Cardiac atrium fibroblast (primary cell): ENCODE results near the genes CLEC12B, OLR1, KLRC4, KLRC3, TAS2R13 and SMIM10L1.

GRCh38 chr12:10010392-10010965 is at the start of gene CLEC12B:
Gene CLEC12B, plus strand, starts transcription at chr12:10010627.
- RAMPAGE, long total RNA, result no peak

- RAMPAGE, long total RNA, result no peak
Measured at GRCh38 chr12:10052215-10052925, 21.9 kb downstream of the CLEC9A start.

DNA sequence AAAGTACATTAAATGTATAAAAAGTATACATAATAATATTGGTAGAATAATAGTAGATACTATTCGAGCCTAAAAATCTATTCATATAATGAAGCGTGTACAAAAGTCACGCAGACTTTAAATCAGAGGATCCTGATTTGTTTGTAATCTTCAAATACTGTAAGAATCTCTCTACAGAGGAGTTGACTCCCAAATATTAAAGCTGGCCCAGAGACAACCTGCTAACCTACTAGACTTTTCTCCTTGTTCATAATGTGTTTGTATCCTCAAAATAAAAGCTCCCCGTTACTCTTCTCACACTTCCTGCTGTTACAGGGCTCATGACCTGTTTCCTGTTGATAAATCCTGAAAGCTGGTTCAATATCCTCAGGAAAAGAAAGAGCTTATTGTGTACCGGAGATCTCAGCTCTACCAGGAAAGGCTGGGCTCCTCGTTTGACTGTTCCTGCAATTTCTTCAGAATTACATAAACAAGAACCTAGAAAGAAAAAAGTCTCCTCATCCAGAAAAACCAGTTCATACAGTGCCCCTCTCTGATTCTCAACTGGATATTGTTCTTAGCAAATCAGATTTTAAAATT is 30.9 kb downstream of the CLEC1A start:
- RAMPAGE, long total RNA, result no peak

GRCh38 chr12:10093084-10093400 is 5.7 kb downstream of the CLEC1A start:
- RAMPAGE, long total RNA, result no peak

DNA sequence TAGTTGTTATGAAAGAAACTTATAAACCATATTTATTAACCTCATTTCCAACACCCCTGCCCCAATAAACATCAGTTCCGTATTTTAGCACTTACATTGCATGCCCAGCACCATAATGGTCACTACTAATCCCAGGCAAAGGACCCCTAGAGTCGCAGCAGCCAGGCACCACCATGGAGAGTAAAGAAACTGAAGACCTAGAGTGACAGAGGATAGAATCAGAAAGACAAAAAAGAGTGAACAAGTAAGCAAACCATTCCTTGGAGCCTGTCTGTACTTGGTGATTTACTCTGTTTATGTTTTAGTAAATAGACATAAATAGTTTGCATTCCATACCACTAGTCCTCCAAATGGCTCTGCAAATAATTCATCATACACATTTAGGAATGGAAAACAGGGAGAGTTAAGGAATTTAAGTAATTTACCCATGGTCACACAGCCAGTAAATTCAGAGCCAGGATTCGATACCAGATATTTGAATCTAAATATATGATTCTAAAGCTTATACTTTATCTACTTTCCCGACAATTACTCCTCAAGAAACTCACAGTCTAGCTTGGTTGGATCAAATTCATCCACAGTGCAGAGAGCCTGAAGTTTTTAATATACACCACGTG is 2.8 kb downstream of the OLR1 start:
- RAMPAGE, long total RNA, result no peak

DNA sequence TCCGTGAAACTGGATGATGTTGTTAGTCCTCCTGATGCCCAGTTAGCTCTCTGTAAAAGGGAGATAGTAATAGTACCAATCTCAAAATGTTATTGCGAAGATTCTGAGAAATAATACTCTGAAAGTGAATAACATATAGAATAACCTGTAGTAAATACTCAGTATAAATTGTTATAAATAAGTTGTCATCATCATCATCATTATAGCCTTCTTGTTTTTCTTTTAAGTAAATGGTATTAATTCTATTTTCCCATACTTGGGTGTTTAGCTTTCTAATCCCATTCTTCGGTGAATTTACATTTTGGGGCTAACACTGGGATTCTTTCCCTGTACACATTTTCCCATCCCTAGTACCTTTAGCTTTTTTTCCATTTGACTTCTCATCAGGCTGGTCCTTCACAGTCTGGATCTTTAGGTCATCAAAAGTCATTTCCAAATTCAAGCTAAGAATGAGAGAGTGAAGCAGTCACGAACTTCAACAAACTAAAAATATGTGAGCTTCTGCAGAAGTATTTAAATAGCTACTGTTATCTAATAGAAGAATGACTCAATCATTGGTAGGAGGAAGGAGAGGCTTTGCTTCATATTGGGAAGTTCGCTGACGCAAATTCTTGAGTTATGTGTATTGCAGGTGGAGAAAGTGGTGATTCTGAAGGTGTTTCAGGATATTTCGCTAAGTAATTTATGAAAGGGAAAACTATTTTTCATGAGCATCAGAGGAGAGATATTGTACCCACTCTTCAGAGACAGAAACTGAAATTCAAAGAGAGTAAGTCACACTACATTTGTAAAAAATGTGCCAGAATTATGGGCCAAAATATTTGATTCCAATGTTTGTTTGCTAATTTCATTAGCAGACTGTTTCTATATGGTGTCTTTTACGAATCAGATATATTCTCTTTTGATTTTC is at the start of gene OLR1:
OLR1 (minus strand) TSS at position 485 of the 910 bp plus-strand sequence.
- RAMPAGE, long total RNA, result no peak

- RAMPAGE, long total RNA, result no peak
Measured at GRCh38 chr12:10213140-10214202, 794 bp downstream of the GABARAPL1 start.

DNA sequence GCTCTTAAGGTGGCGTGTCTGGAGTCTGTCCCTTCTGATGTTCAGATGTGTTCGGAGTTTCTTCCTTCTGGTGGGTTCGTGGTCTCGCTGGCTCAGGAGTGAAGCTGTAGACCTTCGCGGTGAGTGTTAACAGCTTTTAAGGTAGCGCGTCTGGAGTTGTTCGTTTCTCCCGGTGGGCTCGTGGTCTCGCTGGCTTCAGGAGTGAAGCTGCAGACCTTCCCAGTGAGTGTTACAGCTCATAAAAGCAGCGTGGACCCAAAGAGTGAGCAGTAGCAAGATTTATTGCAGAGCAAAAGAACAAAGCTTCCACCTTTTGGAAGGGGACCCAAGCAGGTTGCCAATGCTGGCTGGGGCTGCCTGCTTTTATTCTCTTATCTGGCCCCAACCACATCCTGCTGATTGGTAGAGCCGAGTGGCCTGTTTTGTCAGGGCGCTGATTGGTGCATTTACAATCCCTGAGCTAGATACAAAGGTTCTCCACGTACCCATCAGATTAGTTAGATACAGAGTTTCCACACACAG is 12.0 kb downstream of the GABARAPL1 start:
- RAMPAGE, long total RNA, result no peak

GRCh38 chr12:10364379-10365683 is 25.0 kb downstream of the KLRK1 start:
- RAMPAGE, long total RNA, result no peak

DNA sequence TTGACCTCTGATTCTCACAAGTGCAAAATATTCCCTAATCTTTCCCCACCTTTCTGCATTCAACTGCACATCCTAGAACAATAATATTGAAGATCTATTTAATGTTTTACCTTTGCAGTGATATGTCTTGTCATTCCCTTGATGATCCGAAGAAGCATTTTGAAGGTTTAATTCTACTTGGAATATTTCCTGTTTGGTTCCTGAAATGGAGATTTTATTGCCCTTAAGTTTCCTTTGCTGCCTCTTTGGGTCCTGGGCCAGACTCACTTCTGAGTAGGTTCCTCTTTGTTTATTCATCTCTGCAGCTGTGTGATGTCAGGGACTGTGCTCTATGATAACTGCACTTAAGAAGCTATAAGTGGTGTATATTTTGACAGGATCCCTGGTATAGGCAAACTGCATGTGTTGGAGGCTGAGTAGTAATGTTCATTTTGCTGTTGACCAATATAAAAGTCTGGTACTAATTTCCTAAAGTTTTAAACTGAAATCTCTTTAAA is at the start of gene KLRC4:
KLRC4 (minus strand) TSS at position 479 of the 497 bp plus-strand sequence.
- RAMPAGE, long total RNA, result no peak

- RAMPAGE, long total RNA, result no peak
Measured at GRCh38 chr12:10420228-10420646, at the start of gene KLRC3. Gene KLRC3, minus strand, starts transcription at chr12:10420595.

DNA sequence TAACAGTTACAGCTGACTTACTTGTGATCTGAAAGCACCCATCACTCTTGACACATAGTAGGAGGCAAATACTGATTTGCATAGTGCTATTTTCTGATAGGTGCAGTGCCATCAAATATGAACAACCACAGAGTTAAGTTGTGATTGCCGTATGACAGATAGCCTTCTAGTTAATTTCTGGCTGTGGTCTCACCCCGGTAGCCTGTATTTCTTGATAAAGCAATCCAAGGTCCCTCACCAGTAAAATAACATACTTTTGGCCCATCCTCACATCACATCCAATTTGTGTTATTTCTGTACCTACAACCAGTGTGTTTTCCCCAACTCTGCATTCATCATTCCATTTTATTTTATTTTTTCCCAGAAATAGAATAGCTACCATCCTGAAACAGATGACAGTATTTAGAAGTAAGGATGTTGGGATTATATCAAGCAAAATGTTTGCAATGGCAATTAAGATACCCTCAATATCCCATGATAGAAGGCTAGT is 23.4 kb upstream of the STYK1 start:
- RAMPAGE, long total RNA, result no peak

DNA sequence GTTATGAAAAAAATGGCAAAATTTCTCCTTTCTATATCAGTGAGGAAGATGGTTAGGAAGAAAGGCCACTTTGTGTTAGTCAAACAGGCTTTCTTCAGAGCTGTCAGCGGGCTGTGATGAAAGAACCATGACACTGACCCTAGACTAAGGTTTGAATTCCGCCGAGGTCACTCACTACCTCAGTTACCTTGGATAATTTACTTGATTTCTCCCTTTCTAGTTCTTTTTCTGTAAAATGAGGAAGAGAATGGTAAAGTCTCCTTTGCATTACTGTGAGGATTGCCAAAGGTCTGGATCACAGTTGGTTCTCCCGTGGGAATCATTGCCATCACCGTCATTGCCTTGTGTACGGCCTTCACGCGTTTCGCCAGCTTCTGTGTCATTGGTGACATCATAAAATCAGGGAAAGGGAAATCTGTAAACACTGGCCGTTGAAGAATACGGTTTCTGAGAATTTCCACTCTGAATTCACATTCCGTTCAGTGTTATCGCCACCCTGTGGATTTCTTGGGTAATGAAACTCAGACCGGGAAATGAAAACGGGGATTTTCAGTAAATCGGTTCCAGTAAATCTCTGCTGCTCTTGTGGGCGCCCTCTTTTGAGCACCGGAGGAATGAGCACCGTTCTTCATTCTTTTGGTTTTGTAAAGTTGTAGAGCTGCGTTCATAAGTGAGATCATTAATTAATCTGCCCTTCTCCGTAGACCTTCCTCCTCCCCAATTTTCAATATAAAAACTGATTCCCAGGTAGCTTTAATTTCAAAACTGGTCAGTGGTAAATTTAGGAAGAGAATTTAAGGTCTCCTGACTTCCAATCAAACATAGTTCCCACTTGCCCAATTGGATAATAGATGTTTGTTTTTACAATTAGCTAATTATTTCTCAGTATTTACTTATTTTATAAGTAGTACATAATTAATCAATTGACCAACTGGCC is 26.9 kb upstream of the YBX3 start:
- RAMPAGE, long total RNA, result no peak

GRCh38 chr12:10909287-10909729 is at the start of gene TAS2R13:
Gene TAS2R13, minus strand, starts transcription at chr12:10909562.
- RAMPAGE, long total RNA, result no peak

DNA sequence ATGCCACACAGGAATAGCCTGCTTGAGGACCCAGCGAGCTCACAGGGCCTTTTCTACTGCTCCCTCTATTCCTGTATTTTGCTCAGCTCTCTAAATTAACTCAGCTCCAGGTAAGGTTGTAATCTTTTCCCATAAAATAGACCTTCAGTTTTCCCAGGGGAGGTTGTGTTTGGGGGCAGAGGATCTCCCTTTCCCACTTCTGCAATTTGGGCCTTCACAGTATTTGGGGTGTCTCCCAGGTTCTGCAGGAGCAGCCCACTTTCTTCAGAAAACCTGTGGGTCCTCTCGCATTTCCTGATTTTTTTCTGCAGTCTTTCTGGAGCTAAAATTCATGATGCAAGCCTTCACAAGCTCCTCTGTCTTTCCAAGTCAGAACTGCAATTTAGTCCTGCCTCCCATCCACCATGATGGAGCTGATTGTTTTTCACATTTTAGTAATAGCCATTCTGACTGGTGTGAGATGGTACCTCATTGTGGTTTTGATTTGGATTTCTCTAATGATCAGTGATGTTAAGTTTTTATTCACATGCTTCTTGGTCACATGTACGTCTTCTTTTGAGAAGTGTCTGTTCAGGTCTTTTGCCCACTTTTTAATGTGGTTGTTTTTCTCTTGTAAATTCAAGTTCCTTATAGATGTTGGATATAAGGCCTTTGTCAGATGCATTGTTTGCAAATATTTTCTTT is 3.9 kb upstream of the TAS2R14 start:
- RAMPAGE, long total RNA, result no peak

DNA sequence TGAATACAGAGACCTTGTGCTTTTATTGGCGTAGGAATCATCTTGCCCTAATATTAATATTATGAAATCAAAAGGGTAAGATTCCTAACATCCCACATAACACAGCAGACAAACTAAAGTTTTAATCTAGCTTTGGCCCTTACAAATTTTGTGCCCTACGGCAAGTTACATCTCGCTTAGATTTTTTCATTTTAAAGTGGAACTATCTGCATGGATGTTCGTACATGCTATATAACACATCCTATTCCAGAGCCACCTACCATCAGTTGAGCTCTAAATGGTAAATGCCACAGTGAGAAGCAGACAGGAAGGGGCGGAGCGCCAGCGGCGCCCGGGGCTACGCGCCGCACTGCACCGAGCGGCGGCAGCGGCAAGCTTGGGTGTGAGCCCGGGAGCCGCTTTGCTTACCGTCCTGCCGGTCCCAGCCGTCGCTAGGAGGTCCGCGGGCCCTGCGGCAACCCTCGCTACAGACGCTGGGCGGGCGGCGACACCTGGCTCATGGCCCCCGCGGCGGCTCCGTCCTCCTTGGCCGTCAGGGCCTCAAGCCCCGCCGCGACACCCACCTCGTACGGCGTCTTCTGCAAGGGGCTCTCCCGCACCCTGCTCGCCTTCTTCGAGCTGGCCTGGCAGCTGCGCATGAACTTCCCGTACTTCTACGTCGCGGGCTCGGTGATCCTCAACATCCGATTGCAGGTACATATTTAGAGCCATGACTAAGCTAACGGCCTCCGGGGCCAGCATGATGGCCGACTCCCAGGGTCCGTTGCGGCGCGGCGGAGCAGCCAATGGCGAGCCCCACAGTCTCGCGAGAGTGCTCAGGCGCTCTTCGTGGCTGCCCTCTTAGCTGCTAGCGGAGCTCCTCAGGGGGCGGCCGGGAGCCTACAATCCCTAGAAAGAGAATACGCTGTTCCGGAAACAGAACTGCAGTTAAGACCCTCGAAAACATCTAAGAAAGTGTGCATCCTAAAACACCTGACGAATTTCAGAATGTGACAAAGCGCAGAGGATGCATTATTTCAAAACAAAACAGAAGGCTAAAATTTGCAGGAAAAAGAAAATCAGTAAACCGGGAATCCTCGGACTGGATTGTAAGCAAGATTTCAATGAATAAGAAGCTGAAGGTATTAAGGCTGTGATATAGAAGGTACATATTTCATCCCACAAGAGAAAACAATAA is at the start of gene SMIM10L1:
SMIM10L1 (plus strand) TSS at position 336 of the 1,177 bp plus-strand sequence.
- RAMPAGE, long total RNA, result start-site peak on the minus strand centred at position 757 of the sequence, 18 bp wide, 85 and 18 reads in 2 replicates

DNA sequence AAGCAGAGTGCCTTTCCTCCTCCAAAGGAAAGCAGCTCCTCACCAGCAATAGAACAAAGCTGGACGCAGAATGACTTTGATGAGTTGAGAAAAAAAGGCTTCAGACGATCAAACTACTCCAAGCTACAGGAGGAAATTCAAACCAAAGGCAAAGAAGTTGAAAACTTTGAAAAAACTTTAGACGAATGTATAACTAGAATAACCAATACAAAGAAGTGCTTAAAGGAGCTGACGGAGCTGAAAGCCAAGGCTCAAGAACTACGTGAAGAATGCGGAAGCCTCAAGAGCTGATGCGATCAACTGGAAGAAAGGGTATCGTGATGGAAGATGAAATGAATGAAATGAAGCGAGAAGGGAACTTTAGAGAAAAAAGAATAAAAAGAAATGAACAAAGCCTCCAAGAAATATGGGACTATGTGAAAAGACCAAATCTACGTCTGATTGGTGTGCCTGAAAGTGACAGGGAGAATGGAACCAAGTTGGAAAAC is 18.9 kb downstream of the PRB4 start:
- RAMPAGE, long total RNA, result no peak

GRCh38 chr12:11701268-11702287 is 52.1 kb downstream of the ETV6 start:
- RAMPAGE, long total RNA, result no peak

DNA sequence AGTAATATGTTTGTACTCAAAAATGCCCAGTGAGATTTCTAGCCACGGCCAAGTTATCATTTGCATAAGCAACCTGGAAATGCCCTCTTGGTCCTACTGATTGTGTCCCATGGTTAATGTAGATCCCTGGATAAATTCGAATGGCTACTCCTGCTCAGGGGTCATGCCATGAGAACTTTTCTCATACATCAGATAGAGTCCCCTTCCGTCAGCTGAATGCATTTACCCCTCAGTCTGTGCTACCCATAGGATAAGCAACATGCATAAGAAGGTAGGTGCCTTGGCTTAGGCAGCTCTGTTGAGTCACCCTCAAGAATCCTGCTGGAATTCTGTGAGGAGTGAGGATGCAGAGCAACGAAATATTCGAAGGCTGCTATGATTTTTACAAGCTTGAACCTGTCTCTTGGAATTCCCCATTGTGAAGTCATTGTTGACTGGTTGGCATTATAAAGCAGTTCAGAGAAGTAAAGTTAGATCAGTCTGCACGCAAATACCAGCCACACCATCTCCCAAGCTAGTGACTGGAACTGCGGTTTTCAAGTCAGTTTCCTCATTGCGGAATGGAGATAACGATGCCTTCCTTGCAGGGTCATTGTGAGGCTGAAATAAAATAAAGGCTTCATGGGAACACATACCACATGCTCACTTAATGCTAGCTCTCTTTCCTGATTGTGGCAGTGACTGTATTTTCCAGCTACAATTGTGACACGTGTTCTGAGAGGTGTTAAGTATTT is 96.5 kb downstream of the ETV6 start:
- RAMPAGE, long total RNA, result no peak

GRCh38 chr12:11782712-11783792 is 133.6 kb downstream of the ETV6 start:
- RAMPAGE, long total RNA, result no peak